Epithelial cell of alveolus of lung (primary cell): ENCODE results near the genes WDR59, ZNRF1, LDHD and BCAR1.

- RAMPAGE, long total RNA: no peak
- RRBS: no CpG with 5 or more reads among the region's 11 CpGs
Observed at GRCh38 chr16:73143853-73144600, 96.1 kb upstream of the ZFHX3 start.

- RAMPAGE, long total RNA: no peak
- RRBS: no CpG with 5 or more reads among the region's 19 CpGs
Observed at GRCh38 chr16:73192317-73193069, 144.6 kb upstream of the ZFHX3 start.

DNA sequence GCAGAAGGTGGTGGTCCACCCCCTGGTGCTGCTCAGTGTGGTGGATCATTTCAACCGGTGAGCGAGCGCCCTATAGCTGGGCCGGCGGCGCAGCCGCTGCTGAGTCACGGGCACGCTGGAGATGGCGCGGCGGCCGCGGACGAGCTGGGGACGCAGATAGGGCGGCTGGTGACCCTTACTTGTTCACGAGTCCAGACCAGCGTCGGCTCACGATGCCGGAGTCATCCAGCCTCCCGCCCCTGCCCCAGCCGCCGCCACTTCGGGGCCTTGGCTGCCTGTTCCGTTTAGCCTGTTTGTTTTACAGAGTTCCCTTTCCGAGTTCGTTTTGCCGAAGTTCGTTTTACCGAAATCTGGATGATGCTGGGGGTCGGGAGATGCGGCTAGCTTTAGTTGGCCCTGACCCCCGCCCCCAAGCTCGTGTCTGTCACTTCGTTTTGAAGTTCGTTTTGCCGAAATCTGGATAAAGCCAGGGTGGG, 356 bp downstream of the PSMD7 start:
- RAMPAGE, long total RNA: no peak
- RRBS: 3% methylated on average over 1 of the region's 39 CpGs

- RAMPAGE, long total RNA: no peak
- RRBS: no CpG with 5 or more reads among the region's 14 CpGs
Observed at GRCh38 chr16:74398405-74398955, 22.4 kb downstream of the NPIPB15 start.

- RAMPAGE, long total RNA: no peak
- RRBS: no CpG with 5 or more reads among the region's 4 CpGs
Observed at GRCh38 chr16:74465653-74466019, 44.4 kb upstream of the CLEC18B start.

GRCh38 chr16:74467486-74467953, 46.2 kb upstream of the CLEC18B start:
- RAMPAGE, long total RNA: no peak
- RRBS: no CpG with 5 or more reads among the region's 6 CpGs

DNA sequence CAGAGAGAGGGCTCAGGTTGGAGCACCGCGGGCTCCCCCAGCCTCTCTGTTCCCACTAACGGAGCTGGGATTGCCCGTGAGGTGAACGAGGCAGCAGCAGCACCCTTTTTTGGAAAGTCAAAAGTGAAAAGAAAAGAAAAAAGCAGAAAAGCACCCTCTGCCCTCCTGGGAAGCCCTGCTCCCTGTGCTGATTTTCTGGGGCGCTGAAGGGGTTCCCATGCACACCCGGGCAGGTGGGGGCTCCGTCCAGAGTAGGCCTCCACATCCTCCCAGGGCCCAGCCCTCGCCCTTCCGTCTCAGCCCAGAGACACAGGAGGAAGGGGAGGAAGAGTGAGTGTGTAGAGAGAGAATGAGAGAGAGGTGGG, 36.8 kb downstream of the FA2H start:
- RAMPAGE, long total RNA: no peak
- RRBS: no CpG with 5 or more reads among the region's 10 CpGs

GRCh38 chr16:74748578-74748974, 26.0 kb downstream of the FA2H start:
- RAMPAGE, long total RNA: no peak
- RRBS: no CpG with 5 or more reads among the region's 17 CpGs

- RAMPAGE, long total RNA: no peak
- RRBS: no CpG with 5 or more reads among the region's 11 CpGs
Observed at GRCh38 chr16:74921268-74922484, 63.2 kb downstream of the WDR59 start.

GRCh38 chr16:74984283-74985428, at the start of gene WDR59:
Gene WDR59, minus strand, starts transcription at chr16:74985123.
- RAMPAGE, long total RNA: no peak
- RRBS: under 1% methylated on average over 9 of the region's 86 CpGs

- RAMPAGE, long total RNA: no peak
- RRBS: 3% methylated on average over 26 of the region's 57 CpGs
Observed at GRCh38 chr16:74998410-74999129, at the start of gene ZNRF1. Gene ZNRF1, plus strand, starts transcription at chr16:74999024.

DNA sequence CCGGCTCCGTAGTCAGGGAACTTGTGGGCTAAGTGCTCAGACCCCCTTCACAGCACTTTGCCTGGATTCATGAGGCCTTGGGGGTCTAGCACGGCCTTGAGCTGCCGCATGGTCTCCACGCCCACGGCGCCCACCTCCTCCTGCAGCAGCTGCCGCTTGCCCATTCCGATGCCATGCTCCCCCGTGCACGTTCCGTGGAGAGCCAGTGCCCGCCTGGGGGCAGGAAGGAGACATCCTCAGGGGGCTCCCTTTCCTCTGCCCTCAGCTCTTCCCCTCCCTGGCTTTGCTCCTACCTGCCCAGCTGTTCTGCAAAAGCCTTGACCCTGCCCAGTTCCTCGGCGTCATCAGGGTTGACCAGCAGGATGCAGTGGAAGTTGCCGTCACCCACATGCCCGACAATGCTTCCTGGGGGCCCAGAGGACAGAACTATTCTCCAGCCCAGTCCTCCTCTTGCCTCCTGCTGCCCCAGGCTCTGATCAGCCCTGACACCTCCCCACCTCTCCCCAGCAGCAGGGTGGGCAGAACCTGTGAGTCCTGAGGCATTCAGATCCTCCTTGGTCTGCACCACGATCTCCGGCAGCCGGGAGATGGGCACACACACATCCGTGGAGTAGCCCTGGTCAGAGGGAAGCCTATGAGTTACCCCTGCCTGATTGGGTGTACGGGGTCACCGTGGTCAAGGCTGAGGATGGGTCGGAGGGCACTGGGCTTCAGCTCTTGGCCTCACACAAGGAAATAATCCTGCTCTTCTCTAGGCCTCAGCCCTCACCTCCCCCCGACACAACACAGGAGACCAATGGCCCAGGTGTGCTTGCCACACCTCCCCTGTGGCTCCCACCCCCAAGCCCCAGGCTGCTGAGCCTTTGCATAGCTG, 4.0 kb downstream of the LDHD start:
- RAMPAGE, long total RNA: no peak
- RRBS: no CpG with 5 or more reads among the region's 25 CpGs

DNA sequence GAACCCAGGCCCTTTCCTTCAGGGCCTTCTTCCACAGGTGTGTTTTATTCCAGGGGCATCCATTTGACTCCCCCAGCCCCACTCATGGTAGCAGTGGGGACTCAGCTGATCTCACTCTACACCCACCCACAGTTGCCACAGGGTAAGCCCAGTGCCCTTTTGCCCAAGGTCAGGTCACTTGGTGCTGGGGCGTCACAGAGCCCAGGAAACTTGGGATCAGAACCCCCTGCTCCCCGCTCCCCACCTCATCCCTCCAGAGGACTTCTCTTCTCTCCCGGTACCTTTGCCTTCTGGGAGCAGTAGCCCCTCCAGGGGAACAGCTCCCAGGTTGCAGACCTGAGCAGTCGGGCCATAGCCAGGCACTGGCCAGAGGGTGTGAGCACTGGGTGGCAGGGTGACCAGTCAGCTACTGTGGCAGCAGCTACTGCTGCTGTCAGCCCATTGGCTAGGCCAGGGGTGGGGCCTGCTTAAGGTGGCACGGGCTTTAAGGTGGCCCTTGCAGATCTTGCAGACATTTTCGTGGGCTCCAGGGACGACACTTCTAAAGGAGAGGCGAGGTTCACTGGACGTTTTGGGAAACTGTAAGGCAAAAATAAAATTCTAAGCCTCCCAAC, at the start of gene LDHD:
LDHD (minus strand) TSS at position 413 of the 614 bp plus-strand sequence.
- RAMPAGE, long total RNA: no peak
- RRBS: no CpG with 5 or more reads among the region's 9 CpGs

- RAMPAGE, long total RNA: no peak
- RRBS: 82% methylated on average over 4 of the region's 18 CpGs
Observed at GRCh38 chr16:75233752-75234186, 15.0 kb downstream of the CTRB1 start.

- RAMPAGE, long total RNA: no peak
- RRBS: under 1% methylated on average over 6 of the region's 50 CpGs
Observed at GRCh38 chr16:75251588-75252148, at the start of gene BCAR1. Gene BCAR1, minus strand, starts transcription at chr16:75251624.

GRCh38 chr16:75305065-75305996, 53.9 kb upstream of the BCAR1 start:
- RAMPAGE, long total RNA: no peak
- RRBS: no CpG with 5 or more reads among the region's 7 CpGs

DNA sequence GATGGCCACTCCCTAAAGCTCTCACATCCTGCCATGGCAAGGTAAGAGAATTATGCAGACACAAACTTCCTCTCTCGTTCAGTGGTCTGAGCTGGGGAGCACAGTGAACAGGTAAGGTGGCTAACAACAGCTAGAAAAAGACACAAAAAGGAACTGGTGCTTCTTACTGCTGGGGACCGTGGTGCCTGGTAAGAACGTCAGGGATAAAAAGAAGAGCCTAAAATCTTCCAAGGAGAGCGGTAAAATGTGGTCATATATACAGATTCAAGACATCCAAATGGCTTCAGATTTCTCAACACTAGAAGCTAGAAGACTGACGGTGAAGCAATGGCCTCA, 75.0 kb upstream of the BCAR1 start:
- RAMPAGE, long total RNA: no peak
- RRBS: no CpG with 5 or more reads among the region's 5 CpGs

GRCh38 chr16:75342223-75342654, 90.8 kb upstream of the BCAR1 start:
- RAMPAGE, long total RNA: no peak
- RRBS: no CpG with 5 or more reads among the region's 2 CpGs

GRCh38 chr16:75541253-75541839, 5.4 kb upstream of the CHST5 start:
- RAMPAGE, long total RNA: no peak
- RRBS: no CpG with 5 or more reads among the region's 5 CpGs

GRCh38 chr16:75552784-75553437, 3.1 kb downstream of the TMEM231 start:
- RAMPAGE, long total RNA: no peak
- RRBS: no CpG with 5 or more reads among the region's 3 CpGs